Measurements from ENCODE around the genes ZNF711 and NAP1L3.

GRCh38 chrX:85031207-85031668 lies 27.6 kb downstream of the APOOL start:
- RRBS: no CpG with 5 or more reads among the region's 5 CpGs

DNA sequence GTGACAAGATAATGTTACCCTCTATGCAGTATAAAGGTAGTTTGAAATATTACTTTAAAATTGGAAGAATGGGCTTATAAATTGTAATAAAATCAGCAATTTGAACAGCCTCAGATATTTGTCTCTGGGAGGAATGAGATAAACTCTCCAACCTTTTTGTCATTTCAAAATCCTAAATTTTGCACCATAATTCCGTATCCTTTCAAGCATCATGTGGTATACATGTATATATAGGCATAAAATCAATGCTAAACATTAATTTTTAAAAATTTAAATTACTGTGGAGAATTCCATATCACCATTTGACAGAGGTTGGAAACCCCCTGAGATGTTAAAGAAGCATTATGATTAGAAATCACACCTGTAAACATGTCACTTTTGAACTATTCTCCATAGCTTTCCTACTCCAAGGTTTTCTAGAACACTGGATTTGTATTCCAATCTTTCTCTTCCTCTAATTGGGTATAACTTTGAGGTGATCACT lies 88.6 kb downstream of the SATL1 start:
- RRBS: no CpG with 5 or more reads among the region's 1 CpG

GRCh38 chrX:85243675-85244358 lies at the start of gene ZNF711:
TSS of gene ZNF711 (plus strand) at chrX:85243991.
- RRBS: no CpG with 5 or more reads among the region's 64 CpGs

DNA sequence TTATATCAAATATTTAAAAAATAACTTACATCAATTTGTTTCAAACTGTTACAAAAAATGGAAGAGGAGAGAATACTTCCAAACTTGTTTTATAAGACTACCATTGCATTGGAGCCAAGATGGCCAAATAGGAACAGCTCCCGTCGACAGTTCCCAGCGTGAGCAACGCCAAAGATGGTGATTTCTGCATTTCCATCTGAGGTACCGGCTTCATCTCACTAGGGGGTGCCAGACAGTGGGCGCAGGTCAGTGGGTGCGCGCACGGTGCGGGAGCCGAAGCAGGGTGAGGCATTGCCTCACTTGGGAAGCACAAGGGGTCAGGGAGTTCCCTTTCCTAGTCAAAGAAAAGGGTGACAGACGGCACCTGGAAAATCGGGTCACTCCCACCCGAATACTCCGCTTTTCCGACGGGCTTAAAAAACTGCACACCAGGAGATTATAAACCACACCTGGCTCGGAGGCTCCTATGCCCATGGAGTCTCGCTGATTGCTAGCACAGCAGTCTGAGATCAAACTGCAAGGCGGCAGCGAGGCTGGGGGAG lies 149.7 kb upstream of the POF1B start:
- RRBS: no CpG with 5 or more reads among the region's 21 CpGs

DNA sequence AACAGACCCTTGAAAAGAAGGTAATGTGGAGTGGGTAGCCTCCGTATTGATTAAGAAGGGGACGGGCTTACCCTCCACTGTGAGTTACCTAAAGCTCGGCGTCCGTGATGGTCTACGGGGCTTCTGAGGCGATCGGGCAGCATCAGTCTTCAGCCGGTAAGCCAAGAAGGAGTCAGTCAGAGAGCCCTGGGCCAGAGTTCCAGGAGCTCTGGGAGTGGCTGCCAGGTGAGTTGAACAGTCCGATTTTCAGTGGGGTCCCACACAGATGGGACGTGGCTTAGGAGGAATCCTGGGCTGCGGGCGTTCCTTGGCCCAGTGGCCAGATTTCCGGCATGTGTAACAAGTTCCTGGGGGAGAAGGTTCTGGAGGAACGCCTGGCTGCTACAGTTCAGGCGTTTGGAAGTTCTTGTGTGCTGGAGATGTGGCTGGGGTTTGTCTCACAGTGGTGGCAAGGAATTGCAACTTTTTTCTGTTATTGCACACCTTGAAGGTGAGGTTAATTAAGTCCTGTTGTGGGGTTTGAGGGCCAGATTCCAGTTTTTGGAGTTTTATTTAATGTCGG lies 324.3 kb downstream of the PCDH11X start:
- RRBS: no CpG with 5 or more reads among the region's 17 CpGs

GRCh38 chrX:92114255-92114542 lies 335.0 kb downstream of the PCDH11X start:
- RRBS: no CpG with 5 or more reads among the region's 6 CpGs

- RRBS: 2% methylated on average over 14 of the region's 59 CpGs
These were observed at the start of gene NAP1L3 for GRCh38 chrX:93672533-93673846. TSS of gene NAP1L3 (minus strand) at chrX:93673578.

DNA sequence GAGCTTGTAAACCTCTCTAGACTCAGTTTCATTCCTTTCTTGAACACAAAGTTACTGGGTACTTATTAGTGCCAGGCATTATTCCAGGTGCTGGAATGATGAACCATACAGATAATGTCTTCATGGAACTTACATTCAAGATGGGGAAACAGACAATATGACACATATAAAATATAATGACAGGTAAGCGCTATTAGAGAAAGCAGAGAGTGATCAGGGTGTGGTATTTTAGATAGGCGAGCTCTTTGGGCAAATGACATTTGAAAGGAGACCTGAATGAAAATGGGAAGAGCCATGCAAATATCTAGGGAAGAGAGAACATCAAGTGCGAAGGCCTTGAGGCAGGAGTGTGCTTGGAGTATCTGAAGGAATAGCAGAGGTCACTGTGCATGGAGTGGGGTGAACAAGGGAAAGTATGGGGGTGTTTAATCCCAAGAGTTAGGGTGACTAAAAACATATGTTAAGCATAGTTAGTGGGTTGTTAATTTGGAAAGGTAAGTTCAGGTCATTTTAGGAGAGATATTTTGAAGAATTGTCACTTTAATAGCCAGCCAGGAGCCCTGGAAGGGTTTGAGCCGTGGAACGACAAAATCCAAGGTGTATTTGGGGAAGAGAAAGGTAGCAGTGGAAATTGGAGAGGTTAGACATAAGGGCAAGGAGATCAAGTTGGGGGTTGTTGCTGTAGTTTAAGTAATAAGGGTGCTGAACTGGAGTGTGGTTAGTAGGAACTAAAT lies 83.9 kb downstream of the DIAPH2 start:
- RRBS: no CpG with 5 or more reads among the region's 5 CpGs

DNA sequence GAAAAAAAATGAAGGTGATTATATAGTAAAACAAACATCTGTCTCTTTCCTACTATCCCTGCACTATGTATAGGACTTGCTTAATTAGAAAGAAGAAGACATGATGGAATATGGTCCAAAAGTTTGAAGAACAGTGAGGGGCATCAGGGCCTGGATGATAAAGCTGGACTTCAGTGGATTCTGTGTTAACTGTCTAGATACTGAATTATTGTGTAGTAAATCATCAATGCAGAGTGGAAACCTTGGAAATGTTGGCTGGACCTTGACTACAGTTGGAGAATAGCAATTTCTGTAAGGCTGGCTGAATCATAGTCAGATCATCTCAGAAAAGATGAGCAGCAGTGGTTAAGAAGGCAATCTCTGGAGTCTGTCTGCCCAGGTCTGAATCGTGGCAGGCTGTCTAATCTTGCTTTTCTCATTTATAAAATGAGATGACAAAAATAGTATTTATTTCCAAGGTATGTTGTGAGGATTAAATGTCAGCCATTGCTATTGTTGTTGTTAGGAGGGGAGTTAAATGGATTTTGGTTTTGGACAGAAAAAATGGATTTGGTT lies 99.0 kb upstream of the RPA4 start:
- RRBS: no CpG with 5 or more reads among the region's 1 CpG

GRCh38 chrX:97188656-97189064 lies 305.0 kb downstream of the RPA4 start:
- RRBS: no CpG with 5 or more reads among the region's 1 CpG

DNA sequence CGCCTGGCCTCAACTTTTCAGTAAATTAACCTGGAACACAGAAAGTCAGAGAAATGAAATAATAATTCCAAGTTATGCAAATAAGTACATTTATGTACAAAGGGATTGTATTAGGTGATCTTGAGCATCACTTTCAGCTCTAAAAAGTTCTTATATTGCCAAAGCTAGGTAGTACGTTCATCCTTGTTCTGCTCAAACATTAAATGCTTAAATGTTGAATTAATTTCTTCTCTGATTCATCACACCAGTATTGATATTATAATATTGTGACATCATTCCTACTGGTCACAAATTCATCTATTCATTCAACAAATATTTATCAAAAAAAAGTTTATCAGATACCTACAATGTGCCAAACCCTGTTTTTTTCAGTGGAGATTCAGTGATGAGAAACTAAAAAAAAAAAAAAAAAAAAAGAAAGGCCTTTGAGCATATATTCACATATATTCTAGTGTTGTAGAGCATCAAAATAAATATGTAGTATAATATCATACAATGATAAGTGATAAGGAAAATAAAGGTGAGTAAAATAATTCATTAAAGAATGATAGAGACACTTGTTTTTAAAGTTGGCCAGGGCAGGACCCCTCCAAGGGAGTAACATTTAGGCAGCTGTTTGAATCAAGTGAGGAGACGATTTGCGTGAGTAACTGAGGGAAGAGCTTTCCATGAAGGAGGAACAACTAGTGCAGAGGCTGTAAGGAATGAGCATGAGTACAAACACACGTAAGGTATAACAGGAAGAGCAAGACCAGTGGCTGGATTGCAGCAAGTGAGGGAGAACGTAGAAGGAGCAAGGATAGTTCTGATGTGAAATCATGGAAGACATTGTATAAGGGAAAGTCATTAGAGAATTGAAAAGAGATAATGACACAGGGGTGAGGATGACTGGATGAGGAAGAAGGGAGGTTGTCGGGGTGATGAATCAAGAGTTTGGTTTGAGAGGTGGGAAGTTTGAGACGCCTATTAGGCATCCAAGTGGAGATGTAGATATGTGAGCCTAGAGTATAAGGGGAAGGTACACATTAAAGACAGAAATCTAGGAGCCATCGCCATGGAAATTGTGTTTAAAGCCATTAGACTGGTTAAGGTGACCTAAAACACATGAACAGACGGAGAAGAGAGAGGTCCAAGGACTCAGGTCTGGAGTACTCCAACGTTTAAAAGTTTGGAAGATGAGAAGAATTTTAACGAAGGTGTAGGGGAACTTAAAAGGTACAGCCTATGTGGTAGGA lies 378.4 kb downstream of the RPA4 start:
- RRBS: no CpG with 5 or more reads among the region's 12 CpGs

- RRBS: no CpG with 5 or more reads among the region's 1 CpG
These were observed 598.5 kb downstream of the RPA4 start for GRCh38 chrX:97482203-97482555.

DNA sequence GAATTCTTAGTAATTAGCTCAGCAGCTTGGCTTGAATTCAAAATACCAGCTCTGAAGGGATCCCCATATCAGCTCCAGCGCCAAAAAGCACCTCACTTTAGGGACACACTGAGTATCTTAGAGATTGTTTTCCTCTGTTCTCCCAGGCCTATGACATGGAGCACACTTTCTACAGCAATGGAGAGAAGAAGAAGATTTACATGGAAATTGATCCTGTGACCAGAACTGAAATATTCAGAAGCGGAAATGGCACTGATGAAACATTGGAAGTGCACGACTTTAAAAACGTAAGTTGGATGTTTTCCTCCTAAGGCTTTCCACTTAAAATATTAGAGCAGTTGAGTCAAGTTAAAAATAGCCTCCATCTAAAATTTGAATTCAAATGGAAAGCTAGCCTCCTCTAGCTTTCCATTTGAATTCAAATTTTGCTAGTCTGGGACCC lies 9.0 kb downstream of the TNMD start:
- RRBS: no CpG with 5 or more reads among the region's 4 CpGs

DNA sequence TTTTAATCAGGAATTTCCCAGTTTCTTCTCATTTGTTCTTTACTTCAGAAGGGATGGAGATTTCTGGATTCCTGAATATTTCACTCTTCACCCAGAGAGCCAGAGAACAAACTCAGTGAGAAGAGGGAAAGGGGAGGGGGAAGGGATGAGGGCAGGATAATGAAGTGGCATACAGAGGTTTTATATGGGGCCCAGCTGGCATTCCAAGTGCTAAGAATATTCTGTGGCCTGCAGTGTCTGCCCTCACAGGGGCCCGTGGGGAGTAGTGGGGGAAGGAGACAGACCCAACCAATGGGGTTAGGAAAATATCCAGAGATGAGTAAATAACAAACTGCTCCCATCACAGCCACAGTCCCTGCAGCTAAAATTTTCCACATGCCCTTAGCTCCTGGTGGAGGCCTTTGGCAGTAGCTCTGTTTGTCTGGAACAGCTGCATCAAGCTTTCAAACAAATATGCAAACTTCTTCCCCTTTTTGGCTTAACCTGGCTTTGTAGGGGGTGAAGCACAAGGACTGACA lies 3.0 kb downstream of the SRPX2 start:
- RRBS: no CpG with 5 or more reads among the region's 1 CpG

DNA sequence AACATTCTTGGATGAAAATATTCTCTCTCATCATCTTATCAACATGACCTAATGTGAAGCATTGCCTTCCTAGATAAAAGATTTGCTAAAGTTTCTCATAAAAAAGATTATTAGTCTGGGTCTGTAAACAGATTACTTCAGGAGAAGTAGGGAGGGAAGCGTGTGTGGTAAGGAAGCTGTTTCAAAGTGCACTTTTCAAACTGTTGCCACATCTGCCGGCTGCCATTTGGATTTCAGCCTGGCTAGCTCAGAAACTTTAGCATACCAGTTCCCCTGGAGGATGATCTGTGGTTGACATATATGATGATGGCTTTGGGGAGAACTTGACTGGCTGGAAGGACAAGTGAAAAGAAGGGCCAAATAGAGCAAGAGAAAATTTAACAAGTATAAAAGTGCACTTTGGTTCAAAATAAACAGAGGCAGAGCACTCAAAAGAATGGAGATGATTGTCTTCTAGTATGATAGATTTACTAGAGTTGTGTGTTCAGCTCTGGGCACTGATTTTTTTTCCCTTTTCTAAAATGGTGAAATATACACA lies 330 bp upstream of the NOX1 start:
- RRBS: no CpG with 5 or more reads among the region's 2 CpGs

DNA sequence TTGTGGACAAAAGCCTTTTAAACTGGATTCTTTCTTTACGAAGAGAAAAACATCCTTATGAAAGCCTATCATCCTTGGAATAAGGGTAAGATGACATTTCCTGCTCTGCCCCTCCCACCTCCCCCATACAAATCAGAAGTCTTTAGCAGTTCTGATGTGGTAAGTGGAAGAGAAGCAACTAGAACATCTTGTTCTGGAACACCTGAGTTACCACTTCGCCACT lies 4.4 kb downstream of the XKRX start:
- RRBS: no CpG with 5 or more reads among the region's 2 CpGs

- RRBS: no CpG with 5 or more reads among the region's 3 CpGs
These were observed 17.4 kb downstream of the ARL13A start for GRCh38 chrX:100986780-100987431.

DNA sequence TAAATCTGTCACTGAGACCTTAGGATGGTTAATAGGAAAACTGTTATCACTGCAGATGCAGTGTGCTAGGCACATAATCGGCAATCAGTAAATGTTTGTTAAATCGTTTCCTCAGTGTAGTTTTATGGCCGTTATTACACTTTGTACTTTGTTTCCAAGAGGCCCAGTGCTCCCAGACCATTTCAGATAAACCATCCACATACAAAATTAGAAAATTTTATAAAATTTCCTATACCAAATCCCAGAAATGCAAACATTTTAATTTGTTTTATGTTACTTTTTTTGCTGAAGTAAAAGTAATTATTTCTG lies 1.1 kb downstream of the HNRNPH2 start:
- RRBS: no CpG with 5 or more reads among the region's 3 CpGs

DNA sequence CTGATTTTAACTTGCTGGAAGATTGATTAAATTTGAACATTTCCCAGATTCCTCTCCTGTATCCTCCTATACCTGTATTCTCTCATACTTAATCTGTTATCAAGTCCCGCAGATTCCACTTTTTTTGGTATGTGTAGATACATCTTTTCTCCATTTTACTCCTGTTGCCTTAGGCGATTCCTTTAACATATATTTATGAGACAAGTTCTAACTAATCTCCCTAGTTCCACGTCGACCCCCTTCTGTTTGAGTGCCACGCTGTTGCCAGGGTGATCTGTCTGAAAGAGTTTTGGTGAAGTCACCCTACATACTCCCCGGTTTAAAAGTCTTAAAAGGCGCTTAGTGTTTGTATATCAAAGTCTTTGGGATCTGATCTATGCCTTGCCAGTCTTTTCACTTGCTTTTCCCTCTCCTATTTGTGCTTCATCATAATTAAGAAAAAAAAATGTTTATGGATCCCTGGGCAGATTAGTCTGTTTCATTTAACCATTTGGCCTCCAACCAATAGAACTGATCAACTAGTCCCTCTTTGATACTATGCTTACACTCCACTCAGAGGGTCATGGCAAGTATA lies 2.5 kb downstream of the HNRNPH2 start:
- RRBS: no CpG with 5 or more reads among the region's 7 CpGs